Myometrial cell (primary cell): ENCODE measurements around a stretch of chr18.

DNA sequence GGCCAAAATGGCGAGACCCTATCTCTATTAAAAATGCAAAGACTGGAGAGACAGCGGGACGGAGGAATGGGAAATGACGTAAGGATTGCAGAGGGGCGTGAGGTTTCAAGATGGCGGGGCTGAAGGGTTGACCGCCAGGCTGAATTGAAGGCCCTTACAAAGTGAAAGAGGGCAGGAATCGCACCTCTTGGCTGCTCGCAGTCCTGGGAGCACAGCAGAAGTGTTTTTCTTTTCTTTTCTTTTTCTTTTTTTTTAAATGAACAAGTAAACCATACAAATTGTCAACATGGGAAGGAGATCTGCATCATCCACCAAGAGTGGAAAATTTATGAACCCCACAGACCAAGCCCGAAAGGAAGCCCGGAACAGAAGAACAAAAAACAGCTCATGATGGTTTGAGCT lies 40.9 kb upstream of the GAREM1 start:
- RAMPAGE, long total RNA, result no peak

- RAMPAGE, long total RNA, result no peak
Observed at GRCh38 chr18:33578708-33579177, 724 bp downstream of the ASXL3 start.

DNA sequence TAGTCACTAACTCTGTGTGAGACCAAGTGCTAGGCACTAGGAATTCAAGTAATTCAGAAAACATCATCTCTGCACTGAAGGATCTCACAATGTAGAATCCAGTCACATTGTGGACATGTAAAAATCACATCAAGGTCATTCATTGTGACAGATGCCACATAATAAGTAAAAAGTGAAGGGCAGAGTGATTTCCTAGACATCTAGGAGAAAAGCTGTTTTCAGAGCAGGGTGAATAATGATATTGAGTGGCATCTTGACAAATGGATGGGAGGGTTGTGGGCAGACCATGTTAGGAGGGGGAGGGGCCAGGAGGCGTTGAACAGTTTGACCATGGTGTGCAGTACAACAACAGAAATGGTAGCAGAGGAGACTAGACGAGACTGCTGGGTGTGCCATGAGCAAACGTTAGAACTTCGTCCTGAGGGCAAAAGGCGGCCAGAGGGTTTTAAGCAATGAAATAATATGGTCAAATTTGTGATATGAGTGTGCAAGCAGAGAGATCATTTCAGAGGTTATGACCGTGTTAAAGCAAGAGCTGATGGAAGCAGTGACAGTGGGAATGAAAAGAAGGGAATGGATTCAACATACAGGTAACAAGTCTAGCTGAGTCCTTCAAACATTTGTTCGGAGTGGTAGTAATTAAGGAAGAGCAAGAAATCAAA lies 93.9 kb downstream of the DTNA start:
- RAMPAGE, long total RNA, result no peak

DNA sequence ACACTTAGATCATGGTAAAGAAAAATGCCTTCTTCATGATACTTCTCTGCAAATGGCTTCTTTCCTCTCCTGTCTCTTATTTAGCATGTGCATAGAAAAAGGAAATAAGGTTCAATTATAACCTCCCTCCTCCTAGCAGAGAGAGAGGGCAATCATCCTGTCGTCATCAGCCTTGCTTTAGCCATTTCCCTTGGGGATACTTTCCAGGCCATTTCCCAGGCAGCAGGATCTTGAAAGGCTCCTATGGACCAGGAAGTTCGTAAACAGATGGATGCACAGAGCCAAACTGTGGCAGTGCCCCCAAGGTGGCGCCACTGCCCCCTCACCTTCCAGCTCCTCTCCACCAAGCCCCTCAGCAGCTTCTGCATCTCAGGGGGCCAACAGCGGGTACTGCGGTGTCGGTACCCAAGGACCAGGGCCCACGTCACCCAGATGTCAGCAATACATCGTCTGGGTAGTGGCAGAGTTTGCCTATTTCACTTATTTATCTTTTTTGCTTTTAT lies 157.4 kb downstream of the DTNA start:
- RAMPAGE, long total RNA, result no peak

GRCh38 chr18:34977214-34977907 lies 63.9 kb upstream of the MAPRE2 start:
- RAMPAGE, long total RNA, result no peak

DNA sequence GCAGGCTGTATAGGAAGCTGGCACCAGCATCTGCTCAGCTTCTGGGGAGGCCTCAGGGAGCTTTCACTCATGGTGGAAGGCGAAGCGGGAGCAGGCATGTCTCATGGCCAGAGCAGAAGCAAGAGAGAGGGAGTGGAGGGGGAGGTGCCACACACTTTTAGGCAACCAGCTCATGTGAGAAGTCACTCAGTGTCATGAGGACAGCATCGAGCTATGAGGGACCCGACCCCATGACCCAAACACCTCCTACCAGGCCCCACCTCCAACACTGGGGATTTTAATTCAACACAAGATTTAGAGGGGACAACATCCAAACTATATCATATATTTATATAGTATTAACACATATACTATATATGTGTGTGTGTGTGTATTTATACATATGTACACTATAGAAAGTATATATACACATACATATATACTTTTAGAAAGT lies 6.9 kb downstream of the MAPRE2 start:
- RAMPAGE, long total RNA, result no peak

DNA sequence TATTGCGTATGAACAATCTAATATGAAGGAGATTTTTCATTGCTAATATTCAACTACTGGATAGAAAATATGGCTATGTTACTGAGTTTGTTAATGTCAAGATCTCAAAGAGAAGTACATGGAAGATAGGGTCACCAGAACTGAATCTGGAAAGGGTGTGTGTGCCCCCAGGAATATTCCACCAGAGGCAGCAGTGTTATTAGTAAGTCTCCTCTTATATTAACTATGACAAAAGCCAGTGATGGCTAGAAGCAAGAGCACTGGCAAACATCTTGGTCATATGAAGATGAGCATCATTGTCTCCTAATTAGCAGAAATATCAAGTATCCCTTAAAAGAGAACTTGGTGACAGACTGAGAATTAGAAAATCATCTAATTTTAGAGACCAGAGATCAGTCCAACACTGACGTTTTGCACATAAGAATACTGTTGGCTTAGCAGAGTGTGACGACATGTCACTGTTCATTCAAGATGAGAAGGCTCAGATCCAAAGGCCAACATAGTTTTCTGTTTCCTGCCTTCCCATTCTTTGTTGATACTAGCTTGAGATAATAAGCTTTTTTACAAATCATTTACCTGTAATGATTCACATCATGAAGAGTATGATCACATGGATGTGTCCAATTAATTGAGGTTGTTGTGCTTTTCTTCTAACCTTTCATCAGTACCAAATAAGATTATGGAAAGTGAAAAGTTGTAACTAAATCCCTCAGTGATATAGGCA lies 44.3 kb downstream of the MAPRE2 start:
- RAMPAGE, long total RNA, result no peak

GRCh38 chr18:35205677-35206099 lies 35.1 kb upstream of the ZNF397 start:
- RAMPAGE, long total RNA, result no peak

DNA sequence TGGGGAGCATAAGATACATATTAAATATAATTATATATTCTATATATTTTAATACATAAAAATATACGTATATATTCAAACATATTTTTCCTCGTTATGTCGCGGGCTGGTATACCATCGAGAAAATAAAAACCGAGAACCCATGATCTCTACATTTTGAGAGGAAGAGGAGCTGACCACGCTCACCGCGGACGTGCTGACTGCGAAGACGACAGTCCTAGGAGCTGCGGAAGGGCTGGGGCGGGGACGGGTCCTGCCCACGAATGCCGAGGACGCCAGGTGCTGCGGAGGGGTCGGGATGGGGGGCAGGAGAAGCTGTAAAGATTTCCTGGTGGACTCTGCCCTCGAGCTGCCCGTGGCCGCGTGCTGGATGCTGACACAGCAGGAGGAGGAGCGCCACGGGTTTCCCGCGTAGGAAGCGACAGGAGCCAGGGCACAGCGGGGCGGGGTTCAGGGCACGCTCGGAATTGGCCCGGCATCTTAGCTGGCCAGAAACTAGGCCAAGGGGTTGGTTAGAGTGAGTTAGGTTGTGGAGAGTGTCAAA lies 22.3 kb downstream of the ZSCAN30 start:
- RAMPAGE, long total RNA, result no peak

- RAMPAGE, long total RNA, result no peak
Observed at GRCh38 chr18:35344950-35346075, 1.1 kb upstream of the ZNF24 start.

DNA sequence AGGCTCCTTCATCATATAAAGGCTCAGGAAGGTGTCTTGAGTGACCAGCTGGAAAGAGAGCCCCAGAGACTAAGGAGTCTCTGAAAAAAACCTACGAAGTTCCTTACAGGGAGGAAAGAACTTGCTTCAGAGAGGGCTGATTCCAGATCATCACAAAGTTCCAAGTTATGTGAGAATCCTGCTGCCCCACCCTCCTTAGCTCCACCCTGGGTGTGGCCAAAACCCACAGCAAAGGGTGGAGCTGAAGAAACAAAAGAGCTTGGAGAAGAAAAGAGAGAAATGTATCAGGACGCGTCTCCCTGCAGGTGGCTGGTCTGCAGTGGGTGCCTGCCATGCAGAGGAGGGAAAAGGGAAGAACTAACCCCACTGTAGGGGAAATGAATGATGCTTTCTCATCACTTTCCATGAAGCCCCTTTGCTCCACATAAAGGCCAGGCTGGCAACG lies 32.8 kb upstream of the ZNF396 start:
- RAMPAGE, long total RNA, result no peak

- RAMPAGE, long total RNA, result no peak
Observed at GRCh38 chr18:35480034-35481020, 17.4 kb downstream of the INO80C start.

GRCh38 chr18:35481862-35482301 lies 15.9 kb downstream of the INO80C start:
- RAMPAGE, long total RNA, result no peak

- RAMPAGE, long total RNA, result no peak
Observed at GRCh38 chr18:35525751-35526580, 28.2 kb upstream of the INO80C start.

DNA sequence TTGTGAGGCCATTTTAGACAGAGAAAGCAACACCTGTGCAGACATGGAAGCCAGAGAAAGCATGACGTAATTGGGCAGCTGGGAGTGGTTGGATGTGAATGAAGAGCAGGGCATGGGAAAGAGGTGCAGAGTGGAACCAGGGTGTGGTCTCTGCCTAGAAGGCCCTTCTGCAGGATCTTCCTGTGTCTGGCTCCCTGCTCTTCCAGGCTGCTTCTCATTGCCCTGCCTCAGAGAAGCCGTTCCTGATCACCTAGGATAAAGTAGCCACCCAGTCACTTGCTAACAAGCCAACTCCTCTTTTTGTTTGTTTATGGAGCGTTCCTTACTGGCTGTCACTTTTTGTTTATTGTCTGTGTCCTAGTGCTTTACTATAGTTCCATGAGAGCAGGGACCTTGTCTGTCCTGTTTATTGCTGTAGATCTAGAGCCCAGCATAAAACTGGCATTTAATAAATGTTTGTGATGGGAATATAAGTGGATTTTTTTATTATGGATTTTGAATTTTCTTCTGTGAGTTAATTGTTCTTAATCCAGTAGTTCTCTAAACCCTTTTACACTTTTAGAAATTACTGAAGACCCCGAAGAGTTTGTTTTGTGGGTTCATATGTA lies 28.6 kb downstream of the GALNT1 start:
- RAMPAGE, long total RNA, result no peak

DNA sequence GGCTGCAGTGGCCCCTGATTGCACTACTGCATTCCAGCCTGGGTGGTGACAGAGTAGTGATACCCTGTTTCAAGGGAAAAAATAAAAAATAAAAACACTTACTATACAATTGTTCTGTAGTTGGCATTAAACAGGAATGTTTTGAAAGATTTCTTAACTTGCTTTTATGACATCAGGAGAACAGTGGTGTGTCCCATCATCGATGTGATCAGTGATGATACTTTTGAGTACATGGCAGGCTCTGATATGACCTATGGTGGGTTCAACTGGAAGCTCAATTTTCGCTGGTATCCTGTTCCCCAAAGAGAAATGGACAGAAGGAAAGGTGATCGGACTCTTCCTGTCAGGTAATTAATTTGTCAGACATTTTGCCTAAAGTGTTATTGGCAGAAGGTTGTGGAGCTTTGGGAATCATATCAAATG lies 105.3 kb downstream of the GALNT1 start:
- RAMPAGE, long total RNA, result no peak

DNA sequence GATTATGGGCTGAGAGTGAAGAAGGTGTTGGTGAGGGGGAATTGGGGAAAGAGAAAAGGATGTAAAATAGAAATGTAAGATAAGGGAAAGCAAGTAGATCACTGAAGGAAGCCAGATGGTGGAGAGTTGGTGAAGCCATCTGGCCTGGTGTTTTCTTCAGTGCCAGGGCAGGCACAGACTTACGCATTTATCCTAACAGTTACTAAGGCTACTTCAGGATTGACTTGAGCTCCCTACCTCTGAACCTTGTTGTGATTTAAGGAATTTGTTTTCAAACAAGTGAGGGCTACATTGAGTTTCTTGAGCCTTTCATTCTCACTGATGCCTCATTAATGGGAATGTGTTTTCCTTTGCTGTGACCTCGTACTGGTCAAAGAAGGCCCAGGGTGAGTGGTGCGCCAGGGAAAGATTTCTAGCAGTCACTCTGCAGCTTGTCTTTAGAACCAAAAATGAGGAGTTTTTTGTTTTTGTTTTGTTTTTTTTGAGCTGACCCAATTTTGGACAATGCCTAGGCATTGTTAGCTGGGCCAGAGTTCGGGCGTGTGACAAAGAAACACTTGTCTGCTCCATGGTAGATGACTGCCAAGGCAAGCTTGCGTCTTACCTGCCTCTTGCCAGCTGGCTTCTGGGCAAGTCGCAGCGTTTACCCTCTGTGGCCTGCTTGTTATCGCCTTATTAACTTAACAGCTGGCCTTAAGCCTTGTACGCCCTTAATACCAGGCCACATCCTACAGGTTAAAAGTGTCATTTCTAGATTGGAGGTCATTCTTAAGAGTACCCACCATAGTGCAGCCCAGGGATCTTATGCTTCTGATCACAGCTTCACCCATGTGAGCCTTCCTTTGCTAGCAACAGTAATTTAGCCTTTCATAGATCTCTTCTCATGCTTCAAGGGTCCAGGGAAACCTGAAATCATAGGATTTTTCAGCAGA lies 114.2 kb downstream of the GALNT1 start:
- RAMPAGE, long total RNA, result no peak

DNA sequence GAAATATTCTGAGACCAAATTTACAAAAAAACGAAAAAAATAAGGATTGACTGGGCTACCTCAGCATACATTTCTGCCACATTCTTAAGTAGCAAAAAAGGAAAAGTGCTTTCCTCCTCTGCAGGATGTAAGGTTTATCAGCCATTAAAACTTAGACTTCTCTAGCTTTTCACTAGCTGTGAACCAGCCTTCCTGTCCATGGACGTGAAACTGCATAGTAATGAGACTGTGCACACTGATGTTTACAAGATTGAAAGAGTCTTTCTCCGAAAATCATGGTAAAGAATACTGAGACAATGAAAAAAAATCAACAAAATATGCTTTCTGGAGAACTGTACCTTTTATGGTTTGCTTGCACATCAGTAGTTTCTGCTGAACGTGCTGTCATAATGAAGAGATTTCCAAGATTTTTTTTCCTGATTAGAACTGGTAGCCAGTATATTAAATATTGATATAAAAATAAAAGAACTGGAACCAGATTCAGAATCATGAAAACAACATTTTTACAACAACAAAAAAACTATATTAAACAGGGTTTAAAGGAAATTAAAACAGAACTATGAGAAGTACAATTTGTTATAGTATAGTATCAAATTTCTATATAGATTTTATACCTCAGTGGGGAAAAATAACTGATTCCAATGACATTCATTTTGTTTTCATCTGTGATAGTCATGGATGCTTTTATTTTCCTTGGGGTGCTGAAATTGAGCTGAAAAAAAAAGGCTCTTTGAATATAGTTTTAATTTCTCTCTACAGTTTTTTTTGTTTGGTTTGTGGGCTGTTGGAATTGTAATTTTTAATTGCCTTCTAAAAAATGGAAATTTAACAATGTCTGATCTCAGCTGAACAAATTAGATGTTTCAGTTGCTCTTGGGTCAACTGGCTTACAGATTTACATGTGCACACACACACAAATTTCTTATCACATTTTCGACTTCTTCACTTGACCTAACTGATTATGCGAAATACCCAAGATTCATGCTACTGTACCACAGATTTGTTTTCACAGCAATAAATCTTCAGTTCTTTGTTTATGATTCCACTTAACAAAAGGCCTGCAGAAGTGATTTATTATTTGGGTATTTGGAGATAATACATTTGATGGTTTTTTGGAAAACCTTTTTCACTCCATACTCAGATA lies 128.6 kb downstream of the GALNT1 start:
- RAMPAGE, long total RNA, result no peak

DNA sequence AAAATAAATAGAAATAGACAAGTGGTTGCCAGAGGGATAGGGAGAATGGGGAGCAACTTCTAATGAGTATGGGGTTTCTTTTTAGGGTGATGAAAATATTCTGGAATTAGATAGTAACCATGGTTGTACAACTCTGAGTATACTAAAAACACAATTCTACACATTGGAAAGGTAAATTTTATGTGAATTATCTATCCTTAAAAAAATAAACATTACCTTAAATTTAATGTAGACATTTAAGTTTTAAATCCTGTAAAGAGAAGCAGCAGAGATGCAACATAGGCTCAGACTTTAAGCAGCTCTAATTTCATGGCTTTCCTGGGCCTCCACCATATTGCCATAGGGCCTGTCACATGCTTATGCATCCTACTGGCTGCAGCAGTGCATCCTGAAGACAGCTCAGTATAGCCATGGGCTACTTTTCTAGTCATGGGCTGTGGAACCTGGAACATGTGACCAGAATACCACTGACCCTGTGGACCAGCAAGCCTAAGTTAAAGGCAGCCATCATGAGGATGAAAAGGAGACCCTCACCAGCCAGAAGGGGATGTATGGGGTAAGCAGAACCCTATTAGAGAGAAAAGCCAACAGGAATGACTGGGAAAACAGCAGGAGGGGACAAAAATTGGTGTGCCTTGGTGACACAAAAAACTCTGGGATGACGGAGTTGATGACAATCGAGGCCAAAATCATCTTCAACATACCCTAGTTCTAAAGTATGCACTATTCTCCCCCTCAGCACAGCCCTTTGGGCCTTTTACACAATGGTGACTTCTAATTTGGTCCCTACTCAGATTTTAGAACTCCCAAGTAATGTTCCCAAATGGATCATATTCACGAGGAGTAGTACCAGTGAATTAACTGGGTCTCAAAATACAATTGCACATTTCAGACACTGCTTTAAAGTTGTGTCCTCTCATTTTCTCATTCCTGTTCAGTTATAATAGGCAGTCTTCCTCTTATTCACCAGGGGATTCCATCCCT lies 10.8 kb downstream of the C18orf21 start:
- RAMPAGE, long total RNA, result no peak

- RAMPAGE, long total RNA, result no peak
Observed at GRCh38 chr18:36108857-36109777, 20.0 kb downstream of the SLC39A6 start.